Natural killer cell (primary cell): ENCODE data around the gene XG.

DNA sequence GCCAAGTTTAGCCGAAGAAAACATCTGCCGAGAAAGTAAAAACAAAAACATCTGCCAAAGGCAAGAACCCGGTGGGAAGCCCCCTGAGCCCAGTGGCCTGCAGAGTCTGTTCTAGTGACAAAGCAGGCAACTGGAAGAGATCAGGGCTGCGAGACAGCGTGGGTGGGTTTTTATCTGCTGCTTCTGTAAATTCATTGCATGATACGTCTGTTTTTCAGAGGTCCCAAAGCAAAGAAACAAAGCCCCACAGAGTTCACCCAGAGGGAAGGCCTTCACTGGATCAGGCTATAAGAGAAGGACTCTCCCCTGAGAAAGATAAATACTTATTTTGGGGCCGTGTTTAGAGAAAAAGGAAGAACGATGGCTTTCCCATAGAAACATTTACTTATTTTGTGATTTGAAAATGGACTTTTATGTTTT, 26.4 kb upstream of the CD99 start:
- PRO-cap: no peak

DNA sequence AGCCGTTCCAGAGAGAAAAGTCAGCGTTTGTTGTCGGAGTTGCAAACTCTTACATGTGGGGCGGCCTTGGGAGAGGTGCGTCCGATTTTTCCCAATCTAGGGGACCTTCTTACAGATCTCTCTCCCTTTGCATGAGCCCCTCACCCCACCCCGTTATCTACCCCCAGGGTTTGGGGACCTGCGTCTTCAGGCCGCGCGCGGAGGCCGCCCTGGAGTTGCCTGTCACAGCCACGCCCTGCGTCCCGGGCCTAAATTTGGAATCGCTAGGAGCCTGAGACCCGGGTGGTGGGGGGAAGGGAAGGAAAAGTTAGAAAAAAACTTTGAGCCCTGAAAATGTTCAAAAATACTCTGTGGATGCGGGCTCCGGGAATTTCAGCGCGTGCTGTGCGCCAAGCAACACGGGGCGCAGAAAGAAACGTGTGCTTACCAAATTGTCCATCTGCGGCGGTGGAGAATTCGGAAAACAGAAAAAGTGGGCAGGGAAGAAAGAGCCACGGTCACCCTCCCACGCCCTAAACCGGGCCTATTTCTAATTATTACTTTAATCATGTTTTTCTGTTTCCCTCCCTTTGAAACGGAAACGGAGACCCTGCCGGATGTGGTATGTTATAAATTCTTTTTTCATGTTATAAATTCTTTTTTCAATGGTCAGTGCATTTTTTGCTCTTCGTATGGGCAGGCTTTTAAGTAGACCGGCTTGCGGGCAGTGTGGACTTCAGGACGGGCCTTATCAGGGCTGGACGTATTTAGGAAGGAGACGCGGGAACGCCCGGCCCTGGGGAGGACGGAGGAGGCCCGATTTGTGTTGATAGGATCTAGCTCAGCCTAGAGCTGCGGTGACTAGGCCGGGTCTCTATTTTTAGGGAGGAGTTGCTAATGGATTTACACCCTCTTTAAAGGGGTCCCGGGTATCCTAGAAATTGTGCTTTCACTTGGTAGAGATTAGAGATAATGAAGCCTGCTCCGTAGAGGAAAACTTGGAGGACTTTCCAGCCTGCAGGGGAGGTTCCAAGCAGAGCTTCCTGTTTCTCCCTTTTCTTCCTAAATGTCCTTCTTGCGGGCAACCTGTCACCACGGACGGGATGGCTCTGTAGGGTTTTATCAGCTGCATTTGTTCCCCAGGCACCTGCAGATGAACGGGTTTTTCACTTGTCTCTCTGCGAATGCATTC, 911 bp downstream of the CD99 start:
- PRO-cap: no peak

GRCh38 chrX:2708131-2708491, 17.0 kb downstream of the CD99 start:
- PRO-cap: no peak

DNA sequence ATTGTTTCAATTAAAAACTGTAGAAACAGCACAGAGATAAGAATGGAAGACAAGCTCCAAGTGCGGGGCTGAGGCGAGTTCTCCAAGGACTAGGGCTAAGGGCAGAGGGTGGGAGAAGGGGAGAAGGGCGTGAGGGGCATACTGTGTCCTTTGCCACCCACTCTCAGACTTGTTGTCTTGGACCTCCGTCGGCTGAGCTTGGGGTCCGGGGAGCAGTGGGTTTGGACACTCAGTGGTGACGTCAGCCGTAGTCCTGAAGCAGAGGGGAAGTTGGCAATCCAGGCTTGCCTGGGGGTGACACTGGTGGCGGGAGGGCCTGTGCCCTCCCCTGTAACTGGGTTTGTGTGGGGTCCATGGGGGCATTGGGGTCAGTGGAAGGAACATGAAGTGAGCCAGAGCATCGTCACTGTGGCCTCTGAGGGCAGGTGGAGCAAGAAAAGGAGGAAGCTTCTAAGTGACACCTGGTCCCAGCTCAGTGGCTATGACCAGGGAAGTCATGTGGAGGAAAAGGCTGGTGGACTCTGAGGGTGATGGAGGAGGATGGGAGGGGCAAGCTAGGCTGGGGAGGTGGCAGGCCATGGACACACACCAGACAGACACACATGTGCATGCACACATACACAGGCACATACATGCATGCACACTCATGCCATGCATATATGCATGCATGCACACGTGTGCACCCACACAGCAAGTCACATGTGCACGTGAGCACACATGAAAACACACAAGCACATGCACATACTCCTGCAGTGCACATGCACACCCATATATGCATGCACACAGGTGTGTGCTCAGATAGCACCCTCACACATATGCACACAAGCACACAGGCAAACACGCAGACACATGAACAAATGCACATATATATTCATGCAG, 17.7 kb downstream of the CD99 start:
- PRO-cap: no peak

- PRO-cap: no peak
Observed at GRCh38 chrX:2751629-2752452, at the start of gene XG. Gene XG, plus strand, starts transcription at chrX:2752040.

DNA sequence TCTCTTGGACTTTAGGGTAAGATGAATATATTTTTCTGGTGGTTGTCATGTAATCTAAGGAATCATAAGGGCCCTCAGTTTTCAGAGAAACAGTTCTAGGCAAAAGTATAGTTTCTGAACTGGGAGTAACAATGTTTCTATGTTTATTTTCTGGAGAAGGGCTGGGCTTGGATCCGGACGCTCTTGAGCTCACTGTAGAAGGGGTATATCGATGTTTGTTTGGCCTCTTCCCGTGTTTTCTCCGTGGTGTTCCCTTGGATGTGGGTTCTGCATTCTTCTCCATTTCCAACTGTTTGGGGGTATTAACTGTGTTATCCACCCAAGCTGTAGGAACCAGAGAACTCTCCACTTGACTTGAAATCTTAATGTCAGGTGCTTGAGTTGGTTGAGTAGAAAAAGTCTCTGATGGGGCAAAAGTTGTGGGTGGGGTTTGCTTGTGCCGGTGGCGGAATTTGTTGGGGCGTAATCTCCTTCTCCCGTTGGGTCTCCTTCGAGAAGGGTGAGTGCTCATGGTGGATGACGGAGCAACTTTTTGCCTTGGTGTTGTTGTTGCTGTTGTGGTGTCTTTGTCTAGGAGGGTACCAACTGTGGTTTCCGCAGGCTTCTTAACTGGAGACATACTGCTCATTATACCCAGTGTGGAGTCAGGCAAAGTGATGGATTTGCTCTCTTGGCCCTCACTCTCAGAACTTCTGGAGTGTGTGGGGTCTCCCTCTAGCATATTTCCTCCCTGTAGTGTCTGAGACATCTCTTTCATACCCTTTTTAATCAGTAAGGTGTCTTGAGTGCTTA, 24.5 kb downstream of the MXRA5 start:
- PRO-cap: no peak

- PRO-cap: bidirectional peak, plus-strand start at chrX:3697623, minus-strand start at chrX:3697455
Observed at GRCh38 chrX:3696975-3698503, 15.9 kb downstream of the PRKX start.

GRCh38 chrX:3815991-3816971, 102.8 kb upstream of the PRKX start:
- PRO-cap: no peak

DNA sequence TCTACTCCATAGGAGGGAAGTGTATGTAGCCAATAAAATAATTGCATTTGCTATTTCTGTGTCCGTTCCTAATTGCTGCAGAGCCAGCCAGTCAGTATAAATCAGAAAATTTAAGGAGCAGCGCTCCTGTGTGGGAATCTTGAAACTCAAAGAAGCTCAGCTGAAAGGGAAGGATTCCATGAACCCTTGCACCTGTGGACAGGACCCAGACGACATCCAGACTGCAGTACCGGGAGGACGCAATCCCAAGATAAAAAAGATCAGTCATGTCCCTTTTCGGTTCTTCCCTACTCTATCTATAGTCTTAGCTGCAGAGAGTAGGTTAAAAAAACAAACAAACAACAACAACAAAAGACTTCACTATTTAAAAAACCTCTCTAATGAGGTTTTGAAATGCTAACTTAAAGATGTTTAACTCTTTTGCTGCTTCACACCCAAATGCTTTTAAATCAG, 216.0 kb upstream of the STS start:
- PRO-cap: no peak

DNA sequence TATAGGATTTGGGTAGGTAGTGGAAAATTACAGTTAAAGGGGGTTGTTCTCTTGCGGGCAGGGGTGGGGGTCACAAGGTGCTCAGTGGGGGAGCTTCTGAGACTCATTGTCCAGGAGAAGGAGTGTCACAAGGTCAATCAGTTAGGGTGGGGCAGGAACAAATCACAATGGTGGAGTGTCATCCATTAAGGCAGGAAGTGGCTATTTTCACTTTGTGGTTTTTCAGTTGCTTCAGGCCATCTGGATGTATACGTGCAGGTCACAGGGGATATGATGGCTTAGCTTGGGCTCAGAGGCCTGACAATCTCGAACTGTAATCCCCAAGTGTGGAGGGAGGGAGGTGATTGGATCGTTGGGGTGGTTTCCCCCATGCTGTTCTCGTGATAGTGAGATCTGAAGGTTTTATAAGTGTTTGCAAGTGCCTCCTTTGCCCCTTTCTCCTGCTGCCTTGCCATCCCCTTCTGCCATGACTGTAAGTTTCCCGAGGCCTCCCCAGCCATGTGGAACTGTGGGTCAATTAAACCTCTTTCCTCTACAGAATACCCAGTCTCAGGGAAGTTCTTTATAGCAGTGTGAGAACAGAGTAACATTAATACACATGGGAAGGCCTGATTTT, 36.7 kb upstream of the STS start:
- PRO-cap: no peak

DNA sequence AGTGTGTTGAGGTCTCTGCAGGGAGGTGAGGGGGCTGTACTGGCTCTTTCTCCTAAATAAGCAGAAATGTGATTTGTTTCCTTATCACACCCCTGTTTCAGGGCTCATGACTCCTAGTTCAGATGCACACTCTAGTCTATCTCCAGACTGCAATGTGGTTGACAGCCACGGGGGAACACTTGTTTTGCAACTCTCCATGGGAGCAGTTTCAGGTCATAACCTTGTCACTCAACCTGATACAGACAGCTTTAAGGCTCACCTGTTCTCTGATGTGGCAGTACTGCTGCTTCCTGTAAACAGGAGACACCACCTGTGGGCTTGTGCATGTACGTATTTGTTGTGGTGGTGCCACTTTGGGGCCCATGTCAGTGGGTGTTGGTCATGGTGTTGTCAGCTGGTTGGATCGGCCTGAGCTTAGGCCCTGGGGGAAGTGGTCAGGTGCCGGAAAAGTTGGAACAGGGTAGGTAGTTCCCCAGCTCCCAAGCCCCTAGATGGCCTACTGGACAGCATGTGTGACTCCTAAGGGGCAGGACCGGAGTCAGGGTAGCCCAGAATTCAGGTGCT, 46.2 kb downstream of the FAM9B start:
- PRO-cap: no peak

GRCh38 chrX:9163421-9163874, 129.5 kb upstream of the FAM9B start:
- PRO-cap: no peak

DNA sequence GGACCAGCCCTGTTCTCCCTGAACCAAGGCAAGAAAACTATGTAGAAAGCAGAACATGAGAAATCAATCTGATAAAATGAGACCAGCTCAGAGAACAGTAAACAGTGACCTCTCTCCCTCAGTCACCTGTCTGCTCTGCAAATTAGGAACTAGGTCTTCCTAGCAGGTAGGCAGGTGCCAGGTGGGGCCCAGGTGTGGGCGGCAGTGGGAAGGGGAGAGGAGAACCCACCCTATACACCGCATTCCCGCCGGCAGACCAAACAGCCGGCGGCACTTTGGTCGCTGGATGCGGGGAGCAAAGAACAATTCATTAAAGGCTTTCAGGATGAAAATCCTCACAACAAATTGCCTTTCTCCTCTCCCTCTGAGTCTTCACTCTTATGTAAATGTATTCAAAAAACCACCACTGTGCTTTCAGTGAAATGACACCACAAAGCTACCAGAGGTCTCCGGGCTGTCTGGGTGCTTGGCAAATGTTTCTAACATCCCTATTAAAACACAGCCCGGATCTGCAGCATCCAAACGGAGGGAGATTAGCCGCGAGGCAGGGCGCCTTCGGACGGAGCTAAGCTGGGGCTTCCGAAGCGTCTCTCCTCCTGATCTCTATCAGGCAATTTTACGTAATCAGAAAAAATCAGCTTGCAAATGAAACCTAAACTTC, 171.9 kb upstream of the TBL1X start:
- PRO-cap: no peak

DNA sequence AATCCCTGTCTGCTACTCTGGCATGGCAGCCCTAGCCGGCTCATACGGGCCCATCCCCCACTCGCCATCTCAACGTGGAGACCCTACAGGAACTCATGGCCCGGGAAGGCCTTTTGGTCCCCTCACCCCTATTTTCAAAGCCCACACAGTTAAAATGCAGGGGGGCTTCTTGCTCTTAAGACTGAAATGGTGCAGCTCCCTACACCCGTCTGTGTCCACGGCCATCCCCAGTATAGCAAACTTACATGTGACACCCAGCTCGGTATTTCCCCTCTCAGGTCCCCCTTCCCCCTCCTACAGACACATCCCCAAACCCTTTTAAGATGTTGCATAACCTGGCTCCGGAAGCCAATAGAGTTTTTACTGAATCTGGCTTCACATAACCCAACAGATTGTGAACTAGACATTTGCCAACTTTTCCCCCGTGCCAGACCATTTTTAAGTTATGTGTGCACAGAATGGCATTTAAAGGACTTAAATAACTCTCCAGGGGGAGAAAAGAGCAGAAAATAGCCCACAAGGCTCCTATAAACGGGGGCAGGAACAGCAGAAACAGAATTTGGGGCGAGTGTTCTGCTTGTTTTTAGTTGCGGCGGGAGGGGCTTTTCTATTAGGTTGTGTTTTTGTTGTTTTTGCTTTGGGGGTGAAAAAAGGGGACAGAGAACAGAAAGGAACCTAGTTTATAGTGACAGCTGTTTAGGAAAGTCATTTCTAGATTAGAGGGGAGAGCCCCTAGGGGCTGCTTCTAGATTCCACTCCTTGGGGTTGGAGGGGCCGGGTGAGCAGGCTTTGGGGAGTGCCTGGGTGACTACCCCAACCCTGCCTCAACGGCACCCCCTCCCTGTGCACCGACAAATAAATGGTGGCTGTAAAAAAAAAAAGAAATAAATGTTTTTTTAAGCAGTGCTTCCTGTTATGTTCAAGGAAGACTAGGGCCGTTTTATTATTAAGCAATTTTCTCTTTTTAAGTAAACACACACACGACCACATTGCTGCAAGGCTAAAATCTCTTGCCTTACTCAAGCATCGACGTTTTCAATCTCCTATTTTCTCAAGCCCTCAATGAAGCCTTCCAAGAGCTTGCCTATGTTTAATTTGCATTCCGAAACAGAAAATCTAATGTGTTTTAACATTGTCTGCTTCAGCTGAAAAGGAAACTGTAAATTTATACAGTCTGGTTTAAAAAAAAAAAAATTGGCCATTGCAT, 123.6 kb upstream of the TBL1X start:
- PRO-cap: bidirectional peak, plus-strand start at position 402 of the sequence, minus-strand start at position 234 of the sequence

DNA sequence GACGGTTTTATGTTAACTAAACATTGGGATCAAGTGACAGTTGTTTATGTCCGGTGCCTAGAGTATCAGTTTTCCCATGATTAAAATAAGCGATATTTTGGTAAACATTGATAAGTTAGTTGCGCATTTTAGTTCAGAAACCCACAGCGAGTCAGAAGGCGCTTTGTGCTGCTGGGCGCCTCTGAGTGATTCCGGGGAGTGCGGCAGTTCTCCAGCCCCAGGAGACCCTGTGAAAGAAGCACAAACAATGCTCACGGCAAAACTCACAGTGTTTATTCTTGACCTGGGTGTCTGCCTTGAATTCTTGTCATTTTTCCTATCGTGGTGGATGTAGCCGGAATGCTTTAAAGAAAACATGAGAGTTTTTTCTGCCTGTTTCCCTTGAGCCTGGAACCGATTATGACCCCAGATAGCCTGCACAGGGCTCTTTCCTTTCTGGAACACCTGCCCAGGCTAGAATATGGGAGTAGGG, 6.7 kb downstream of the TBL1X start:
- PRO-cap: no peak

- PRO-cap: unidirectional peak, plus-strand start at chrX:9531039
Observed at GRCh38 chrX:9530650-9531340, 65.9 kb downstream of the TBL1X start.

DNA sequence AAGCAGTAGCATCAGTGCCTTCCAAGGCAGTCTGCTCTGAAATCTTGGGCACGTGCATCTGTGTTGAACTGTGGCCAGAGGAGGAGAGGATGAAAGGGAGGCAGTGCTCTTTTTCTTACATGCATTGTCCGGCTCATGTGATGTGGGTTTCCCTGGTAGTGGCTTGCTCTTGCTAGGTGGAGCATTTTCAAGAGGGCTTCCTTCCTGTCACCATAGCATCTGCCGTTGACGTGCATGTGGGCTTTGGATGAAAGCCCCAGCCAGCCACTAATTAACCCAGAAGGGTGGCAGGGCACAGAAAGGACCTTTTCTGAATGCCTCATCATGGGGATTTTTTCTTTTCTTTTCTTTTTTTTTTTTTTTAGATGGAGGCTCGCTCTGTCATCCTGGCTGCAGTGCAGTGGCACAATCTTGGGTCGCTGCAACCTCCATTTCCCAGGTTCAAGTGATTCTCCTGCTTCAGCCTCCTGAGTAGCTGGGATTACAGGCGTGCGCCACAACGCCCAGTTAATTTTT, 121.3 kb downstream of the GPR143 start:
- PRO-cap: bidirectional peak, plus-strand start at position 279 of the sequence, minus-strand start at position 160 of the sequence

- PRO-cap: no peak
Observed at GRCh38 chrX:9785174-9786181, 751 bp upstream of the SHROOM2 start.

GRCh38 chrX:9787376-9787802, 1.2 kb downstream of the SHROOM2 start:
- PRO-cap: no peak

DNA sequence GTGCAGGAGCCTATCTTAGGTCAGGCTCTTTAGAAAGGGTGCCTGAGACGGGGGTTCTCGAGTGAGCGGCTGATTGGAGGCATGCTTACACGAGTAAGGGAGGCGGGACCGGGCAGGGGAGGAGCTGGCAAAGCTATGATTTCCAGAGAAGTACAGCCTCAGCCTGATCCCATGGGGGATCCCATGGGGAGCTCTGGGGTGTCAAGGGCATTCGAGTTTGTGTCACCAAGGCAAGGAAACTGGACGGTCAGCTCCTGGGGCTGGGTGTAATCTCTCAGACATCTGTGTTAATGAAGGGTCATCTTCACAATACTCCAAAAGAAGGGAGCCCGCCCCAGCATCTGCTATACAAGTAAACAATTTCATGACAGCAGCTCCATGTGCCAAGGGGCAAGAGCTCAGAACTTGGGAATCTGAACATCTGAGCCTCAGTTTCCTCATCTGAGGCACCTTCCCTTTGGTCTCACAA, 45.0 kb downstream of the CLDN34 start:
- PRO-cap: no peak